K562 (cell line): ENCODE measurements around a stretch of chr1.

DNA sequence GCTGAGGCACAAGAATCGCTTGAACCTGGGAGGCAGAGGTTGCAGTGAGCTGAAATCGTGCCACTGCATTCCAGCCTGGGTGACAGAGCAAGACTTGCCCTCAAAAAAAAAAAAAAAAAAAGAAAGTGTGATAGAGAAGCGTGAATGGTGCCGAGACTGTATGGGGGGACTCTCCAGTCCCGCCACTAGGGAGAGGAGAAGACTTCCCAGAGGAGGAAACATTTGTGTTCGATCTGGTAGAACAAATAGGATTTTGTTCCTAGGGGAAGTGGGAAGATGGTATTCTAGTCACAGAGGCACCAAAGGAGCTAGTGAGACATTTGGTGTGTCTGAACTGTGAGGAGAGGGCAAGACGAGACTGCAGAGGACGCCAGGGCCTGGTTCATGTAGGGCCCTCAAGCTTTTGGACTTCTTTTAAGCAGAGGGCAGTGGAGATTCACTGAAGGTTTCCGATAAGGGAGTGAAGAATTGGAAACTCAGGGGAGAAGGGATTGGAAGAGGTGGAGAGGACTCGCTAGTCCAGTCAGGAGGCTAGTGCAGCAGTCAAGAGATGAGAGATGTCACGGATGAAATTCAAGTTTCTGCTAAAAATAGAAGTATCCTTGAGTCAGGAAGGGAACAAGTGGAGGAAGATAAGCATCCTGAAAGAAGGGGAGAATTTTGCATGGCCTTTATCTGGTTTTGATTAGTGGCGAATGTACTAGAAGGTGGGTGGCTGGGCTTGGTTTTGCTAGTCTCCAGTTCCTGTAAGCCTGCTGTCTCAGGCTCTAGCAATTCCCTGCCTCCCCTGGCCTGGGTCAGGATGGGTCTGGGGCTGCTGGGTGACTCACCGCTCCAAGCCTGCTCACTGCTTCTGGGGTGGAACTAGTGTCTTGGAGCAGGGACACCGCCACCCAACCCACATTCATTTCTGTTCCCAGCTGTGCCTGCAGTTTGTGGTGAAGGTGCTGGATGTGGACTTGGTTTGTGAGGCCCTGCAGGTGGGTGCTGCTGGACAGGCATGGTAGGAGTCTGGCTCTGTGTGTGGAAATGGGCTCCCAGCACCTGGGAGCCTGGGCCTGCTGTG, 3.1 kb downstream of the BTBD19 start:
- RAMPAGE, long total RNA = no peak
- RRBS = no CpG with 5 or more reads among the region's 14 CpGs
PRO-cap:
- standard = no peak
- CoPRO, capped RNA only, 2 experiments = no peak in any of the 2 experiments
- CoPRO, capped and uncapped RNA, 2 experiments = no peak in any of the 2 experiments
- CoPRO, uncapped RNA only, 2 experiments = no peak in any of the 2 experiments
CAGE:
- cytosol, long polyA plus RNA = no peak
- long polyA plus RNA = no peak
- nucleolus, long total RNA = no peak
- nucleus, long polyA plus RNA = no peak

DNA sequence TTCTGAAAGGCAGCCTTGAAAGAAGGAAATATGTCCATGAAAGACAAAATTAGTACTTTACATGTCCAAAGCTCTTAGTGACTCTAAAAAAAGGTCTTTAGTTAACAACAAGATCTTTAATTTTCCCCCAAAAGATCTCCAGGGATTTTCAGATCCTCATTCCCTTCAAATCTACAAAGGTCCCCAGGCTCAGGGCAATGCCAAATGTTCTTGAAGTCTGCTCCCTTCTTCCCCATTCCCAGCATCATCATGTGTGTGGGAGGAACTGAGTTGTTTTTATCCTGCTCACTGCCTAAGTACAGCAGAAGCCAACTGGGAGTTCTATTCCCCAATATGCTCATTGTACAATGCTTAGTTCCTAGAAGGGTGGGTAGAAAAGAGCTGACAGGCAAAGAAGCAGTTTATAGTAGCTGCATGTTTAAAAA, 60.2 kb upstream of the PTCH2 start:
- RAMPAGE, long total RNA = no peak
PRO-cap:
- standard = no peak
- CoPRO, capped RNA only, 2 experiments = no peak in any of the 2 experiments
- CoPRO, capped and uncapped RNA, 2 experiments = no peak in any of the 2 experiments
- CoPRO, uncapped RNA only, 2 experiments = no peak in any of the 2 experiments
CAGE:
- cytosol, long polyA plus RNA = no peak
- long polyA plus RNA = no peak
- nucleolus, long total RNA = no peak
- nucleus, long polyA plus RNA = no peak

GRCh38 chr1:45205407-45206233, 785 bp downstream of the ZSWIM5 start:
- RAMPAGE, long total RNA = no peak
- RRBS = 3% methylated on average over 22 of the region's 75 CpGs
PRO-cap:
- standard = unidirectional peak, plus-strand start at chr1:45206036; unidirectional peak, plus-strand start at chr1:45206122
- CoPRO, capped RNA only, 2 experiments = peak in 2 of 2 experiments; most common plus-strand start chr1:45206122 (in 2); most common minus-strand start chr1:45206011 (in 1)
- CoPRO, capped and uncapped RNA, 2 experiments = peak in 1 of 2 experiments; most common plus-strand start chr1:45206122 (in 1); most common minus-strand start chr1:45206119 (in 1)
- CoPRO, uncapped RNA only, 2 experiments = no peak in any of the 2 experiments
CAGE:
- cytosol, long polyA plus RNA = no peak
- long polyA plus RNA = no peak
- nucleolus, long total RNA = no peak
- nucleus, long polyA plus RNA = no peak

- RAMPAGE, long total RNA = no peak
- RRBS = no CpG with 5 or more reads among the region's 11 CpGs
PRO-cap:
- standard = no peak
- CoPRO, capped RNA only, 2 experiments = no peak in any of the 2 experiments
- CoPRO, capped and uncapped RNA, 2 experiments = no peak in any of the 2 experiments
- CoPRO, uncapped RNA only, 2 experiments = no peak in any of the 2 experiments
CAGE:
- cytosol, long polyA plus RNA = no peak
- long polyA plus RNA = no peak
- nucleolus, long total RNA = no peak
- nucleus, long polyA plus RNA = no peak
Observed at GRCh38 chr1:45306134-45306825, 20.4 kb upstream of the HPDL start.

GRCh38 chr1:45429582-45429935, 61.4 kb downstream of the TESK2 start:
- RAMPAGE, long total RNA = no peak
- RRBS = no CpG with 5 or more reads among the region's 4 CpGs
PRO-cap:
- standard = unidirectional peak, minus-strand start at chr1:45429636
- CoPRO, capped RNA only, 2 experiments = peak in 2 of 2 experiments; most common plus-strand start chr1:45429802 (in 1); most common minus-strand start chr1:45429636 (in 2)
- CoPRO, capped and uncapped RNA, 2 experiments = peak in 1 of 2 experiments; most common minus-strand start chr1:45429636 (in 1)
- CoPRO, uncapped RNA only, 2 experiments = peak in 1 of 2 experiments; most common plus-strand start chr1:45429739 (in 1); most common minus-strand start chr1:45429636 (in 1)
CAGE:
- cytosol, long polyA plus RNA = no peak
- long polyA plus RNA = no peak
- nucleolus, long total RNA = no peak
- nucleus, long polyA plus RNA = no peak

GRCh38 chr1:45489464-45489980, 1.4 kb downstream of the TESK2 start:
- RAMPAGE, long total RNA = no peak
- RRBS = no CpG with 5 or more reads among the region's 17 CpGs
PRO-cap:
- standard = no peak
- CoPRO, capped RNA only, 2 experiments = no peak in any of the 2 experiments
- CoPRO, capped and uncapped RNA, 2 experiments = no peak in any of the 2 experiments
- CoPRO, uncapped RNA only, 2 experiments = no peak in any of the 2 experiments
CAGE:
- cytosol, long polyA plus RNA = no peak
- long polyA plus RNA = no peak
- nucleolus, long total RNA = no peak
- nucleus, long polyA plus RNA = no peak

DNA sequence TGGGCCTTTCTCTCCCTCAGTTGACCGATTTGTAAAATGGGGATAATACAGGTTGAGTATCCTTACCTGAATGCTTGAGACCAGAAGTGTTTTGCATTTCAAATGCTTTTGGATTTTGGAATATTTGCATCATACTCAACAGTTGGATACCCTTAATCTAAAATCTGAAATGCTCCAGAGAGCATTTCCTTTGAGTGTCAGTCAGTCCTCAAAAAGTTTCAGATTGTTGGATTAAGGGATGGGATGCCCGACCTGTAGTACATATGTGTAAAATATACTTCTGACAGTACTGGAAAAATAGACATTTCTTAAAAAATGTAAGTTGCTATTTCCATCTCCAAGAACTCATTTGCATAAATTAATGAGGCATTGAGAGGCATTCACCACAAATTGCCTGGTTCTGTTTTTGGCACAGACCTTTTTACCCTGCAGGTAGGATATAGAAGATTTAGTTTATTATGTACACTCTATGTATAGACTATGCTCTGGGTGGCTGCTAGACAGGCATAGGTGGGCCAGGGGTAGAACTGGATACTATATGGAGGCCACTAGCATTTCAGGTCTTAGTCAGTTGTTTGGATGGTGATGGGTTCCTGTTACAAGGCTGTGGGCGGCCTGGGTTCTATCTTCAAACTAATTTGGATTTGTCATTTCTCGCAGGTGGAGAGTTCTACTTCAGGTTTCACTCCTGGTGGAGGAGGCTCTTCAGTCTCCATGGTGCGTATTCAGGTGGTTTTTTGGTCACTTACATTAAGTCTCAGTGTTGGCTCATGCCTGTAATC, 8.0 kb downstream of the CCDC17 start:
- RAMPAGE, long total RNA = no peak
- RRBS = no CpG with 5 or more reads among the region's 5 CpGs
PRO-cap:
- standard = no peak
- CoPRO, capped RNA only, 2 experiments = no peak in any of the 2 experiments
- CoPRO, capped and uncapped RNA, 2 experiments = no peak in any of the 2 experiments
- CoPRO, uncapped RNA only, 2 experiments = peak in 1 of 2 experiments; most common plus-strand start position 96 of the sequence (in 1); most common minus-strand start position 274 of the sequence (in 1)
CAGE:
- cytosol, long polyA plus RNA = no peak
- long polyA plus RNA = no peak
- nucleolus, long total RNA = no peak
- nucleus, long polyA plus RNA = no peak

DNA sequence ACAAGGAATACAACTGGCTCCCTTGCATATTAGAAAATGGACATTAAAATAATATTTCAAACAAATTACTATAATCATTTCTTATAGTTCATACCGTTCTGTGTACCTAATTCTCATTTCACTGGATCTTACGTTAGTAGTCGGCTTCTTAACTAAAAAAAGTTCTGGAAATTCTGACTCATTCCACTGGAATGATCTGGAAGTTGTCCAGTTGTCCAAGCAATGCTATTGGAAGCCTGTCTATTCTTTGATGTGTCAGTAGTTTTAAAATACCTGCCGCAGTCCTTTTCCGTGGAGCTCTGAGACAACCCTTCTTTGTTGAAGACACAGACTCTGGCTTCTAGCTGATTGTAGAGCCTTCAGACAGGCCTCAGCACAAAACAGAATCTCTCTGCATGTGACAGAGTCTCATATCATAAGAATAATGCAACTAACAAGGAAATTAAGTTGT, 89.0 kb downstream of the MAST2 start:
- RAMPAGE, long total RNA = no peak
- RRBS = no CpG with 5 or more reads among the region's 5 CpGs
PRO-cap:
- standard = no peak
- CoPRO, capped RNA only, 2 experiments = no peak in any of the 2 experiments
- CoPRO, capped and uncapped RNA, 2 experiments = no peak in any of the 2 experiments
- CoPRO, uncapped RNA only, 2 experiments = no peak in any of the 2 experiments
CAGE:
- cytosol, long polyA plus RNA = no peak
- long polyA plus RNA = no peak
- nucleolus, long total RNA = no peak
- nucleus, long polyA plus RNA = no peak

GRCh38 chr1:45927131-45927677, 123.8 kb downstream of the MAST2 start:
- RAMPAGE, long total RNA = no peak
- RRBS = no CpG with 5 or more reads among the region's 16 CpGs
PRO-cap:
- standard = no peak
- CoPRO, capped RNA only, 2 experiments = no peak in any of the 2 experiments
- CoPRO, capped and uncapped RNA, 2 experiments = no peak in any of the 2 experiments
- CoPRO, uncapped RNA only, 2 experiments = no peak in any of the 2 experiments
CAGE:
- cytosol, long polyA plus RNA = no peak
- long polyA plus RNA = no peak
- nucleolus, long total RNA = no peak
- nucleus, long polyA plus RNA = no peak

DNA sequence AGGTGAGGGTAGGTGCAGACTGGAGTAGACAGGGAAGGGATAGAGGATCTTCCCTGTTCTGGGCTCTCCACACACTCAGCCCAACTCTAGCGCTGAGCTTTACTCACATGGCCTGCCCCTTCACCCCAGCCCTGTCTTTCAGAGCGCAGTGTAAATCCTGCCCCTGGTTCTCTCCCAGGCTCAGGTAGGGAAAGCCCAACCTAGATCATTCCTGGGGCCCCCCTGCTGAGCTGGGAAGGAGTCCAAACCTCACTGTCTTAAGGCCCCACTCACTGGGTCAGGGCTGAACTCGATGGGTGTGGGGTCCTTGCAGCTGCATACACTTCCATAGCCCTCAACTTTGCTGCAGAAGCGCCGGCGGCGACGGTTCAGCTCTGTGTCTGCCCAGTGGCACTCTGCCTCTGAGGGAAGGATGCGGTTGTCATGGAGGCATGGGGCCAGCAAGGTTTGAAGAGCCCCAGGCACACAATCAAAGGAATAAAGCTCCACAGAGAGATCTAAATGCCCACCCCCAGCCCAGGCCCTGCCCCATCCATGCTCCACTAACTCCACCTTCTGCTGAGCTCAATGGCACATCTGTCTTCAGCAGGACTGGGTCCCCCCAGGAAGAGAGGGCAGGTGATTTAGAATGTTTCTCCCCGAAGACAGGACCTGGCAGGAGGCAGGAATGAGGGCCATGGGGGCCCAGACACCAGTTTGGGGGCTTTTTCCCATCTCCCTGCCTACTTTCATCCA, 4.1 kb downstream of the POMGNT1 start:
- RAMPAGE, long total RNA = no peak
- RRBS = no CpG with 5 or more reads among the region's 10 CpGs
PRO-cap:
- standard = no peak
- CoPRO, capped RNA only, 2 experiments = no peak in any of the 2 experiments
- CoPRO, capped and uncapped RNA, 2 experiments = no peak in any of the 2 experiments
- CoPRO, uncapped RNA only, 2 experiments = no peak in any of the 2 experiments
CAGE:
- cytosol, long polyA plus RNA = no peak
- long polyA plus RNA = no peak
- nucleolus, long total RNA = no peak
- nucleus, long polyA plus RNA = no peak

DNA sequence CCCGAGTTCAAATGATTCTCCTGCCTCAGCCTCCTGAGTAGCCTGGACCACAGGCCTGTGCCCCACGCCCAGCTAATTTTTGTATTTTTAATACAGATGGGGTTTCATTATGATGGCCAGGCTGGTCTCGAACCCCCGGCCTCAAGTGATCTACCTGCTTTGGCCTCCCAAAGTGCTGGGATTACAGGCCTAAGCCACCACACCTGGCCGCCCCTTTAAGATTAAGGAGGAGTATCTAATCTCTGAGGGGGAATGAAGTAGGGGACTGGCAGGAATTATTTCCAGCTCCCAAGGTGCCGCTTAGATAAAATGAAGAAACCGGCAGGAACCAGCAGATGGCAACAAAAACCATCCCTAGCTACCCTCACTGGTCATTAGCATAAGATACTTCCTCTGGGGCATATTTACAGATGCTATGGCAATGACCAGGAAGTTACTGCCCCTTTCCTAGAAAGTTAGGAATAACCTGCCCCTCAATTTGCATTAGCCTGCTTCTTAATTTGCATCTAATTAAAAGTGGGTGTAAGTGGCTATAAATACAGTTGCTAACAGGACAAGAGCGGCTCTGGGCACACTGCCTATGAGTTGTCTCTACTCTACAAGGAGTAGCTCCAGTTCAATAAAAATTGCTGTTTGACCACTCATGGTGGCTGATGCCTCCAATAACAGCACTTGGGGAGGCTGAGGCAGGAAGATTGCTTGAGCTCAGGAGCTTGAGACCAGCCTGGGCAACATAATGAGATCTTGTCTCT, 7.1 kb upstream of the NSUN4 start:
- RAMPAGE, long total RNA = no peak
- RRBS = no CpG with 5 or more reads among the region's 8 CpGs
PRO-cap:
- standard = no peak
- CoPRO, capped RNA only, 2 experiments = peak in 2 of 2 experiments; most common plus-strand start position 562 of the sequence (in 2); most common minus-strand start position 284 of the sequence (in 1)
- CoPRO, capped and uncapped RNA, 2 experiments = peak in 2 of 2 experiments; most common plus-strand start position 562 of the sequence (in 2); most common minus-strand start position 277 of the sequence (in 1)
- CoPRO, uncapped RNA only, 2 experiments = peak in 2 of 2 experiments; most common plus-strand start position 562 of the sequence (in 2); most common minus-strand start position 412 of the sequence (in 1)
CAGE:
- cytosol, long polyA plus RNA = no peak
- long polyA plus RNA = no peak
- nucleolus, long total RNA = no peak
- nucleus, long polyA plus RNA = no peak

GRCh38 chr1:46532873-46533166, 2.5 kb downstream of the TMEM275 start:
- RAMPAGE, long total RNA = no peak
- RRBS = 4% methylated on average over 24 of the region's 28 CpGs
PRO-cap:
- standard = unidirectional peak, plus-strand start at chr1:46533053
- CoPRO, capped RNA only, 2 experiments = peak in 2 of 2 experiments; most common plus-strand start chr1:46533029 (in 1)
- CoPRO, capped and uncapped RNA, 2 experiments = no peak in any of the 2 experiments
- CoPRO, uncapped RNA only, 2 experiments = no peak in any of the 2 experiments
CAGE:
- cytosol, long polyA plus RNA = no peak
- long polyA plus RNA = no peak
- nucleolus, long total RNA = no peak
- nucleus, long polyA plus RNA = no peak

DNA sequence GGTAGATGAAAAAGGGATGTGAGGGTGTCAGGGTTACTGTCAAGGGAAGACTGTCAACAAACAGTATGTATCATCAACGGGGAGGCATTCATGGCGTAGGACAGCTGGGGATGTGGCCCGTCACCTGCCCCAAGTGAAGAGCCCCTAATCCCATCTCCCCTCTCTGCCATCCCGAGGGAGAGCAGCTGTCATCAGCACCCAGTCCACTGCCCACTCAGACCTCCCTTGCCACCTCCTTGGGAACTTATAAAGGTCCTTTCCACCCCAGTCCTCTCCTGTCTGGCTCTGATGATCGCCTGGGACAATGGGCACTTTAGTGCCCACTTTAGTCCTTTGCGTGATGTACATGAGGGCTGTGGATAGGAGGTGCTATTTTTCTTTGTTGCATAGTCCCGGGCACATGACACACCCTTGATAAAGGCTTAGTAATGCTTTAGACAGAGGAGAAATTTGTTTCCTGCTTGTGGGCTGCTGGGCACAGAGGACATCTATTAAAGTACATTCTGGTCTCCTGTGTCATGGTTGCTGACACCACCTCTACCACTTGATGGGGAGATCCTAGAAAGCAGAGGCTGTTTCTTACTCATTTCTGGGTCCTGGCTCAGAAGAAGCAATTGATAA, 5.3 kb upstream of the KNCN start:
- RAMPAGE, long total RNA = no peak
- RRBS = no CpG with 5 or more reads among the region's 7 CpGs
PRO-cap:
- standard = unidirectional peak, minus-strand start at position 282 of the sequence
- CoPRO, capped RNA only, 2 experiments = no peak in any of the 2 experiments
- CoPRO, capped and uncapped RNA, 2 experiments = no peak in any of the 2 experiments
- CoPRO, uncapped RNA only, 2 experiments = peak in 2 of 2 experiments; most common minus-strand start position 313 of the sequence (in 2)
CAGE:
- cytosol, long polyA plus RNA = no peak
- long polyA plus RNA = no peak
- nucleolus, long total RNA = no peak
- nucleus, long polyA plus RNA = no peak

DNA sequence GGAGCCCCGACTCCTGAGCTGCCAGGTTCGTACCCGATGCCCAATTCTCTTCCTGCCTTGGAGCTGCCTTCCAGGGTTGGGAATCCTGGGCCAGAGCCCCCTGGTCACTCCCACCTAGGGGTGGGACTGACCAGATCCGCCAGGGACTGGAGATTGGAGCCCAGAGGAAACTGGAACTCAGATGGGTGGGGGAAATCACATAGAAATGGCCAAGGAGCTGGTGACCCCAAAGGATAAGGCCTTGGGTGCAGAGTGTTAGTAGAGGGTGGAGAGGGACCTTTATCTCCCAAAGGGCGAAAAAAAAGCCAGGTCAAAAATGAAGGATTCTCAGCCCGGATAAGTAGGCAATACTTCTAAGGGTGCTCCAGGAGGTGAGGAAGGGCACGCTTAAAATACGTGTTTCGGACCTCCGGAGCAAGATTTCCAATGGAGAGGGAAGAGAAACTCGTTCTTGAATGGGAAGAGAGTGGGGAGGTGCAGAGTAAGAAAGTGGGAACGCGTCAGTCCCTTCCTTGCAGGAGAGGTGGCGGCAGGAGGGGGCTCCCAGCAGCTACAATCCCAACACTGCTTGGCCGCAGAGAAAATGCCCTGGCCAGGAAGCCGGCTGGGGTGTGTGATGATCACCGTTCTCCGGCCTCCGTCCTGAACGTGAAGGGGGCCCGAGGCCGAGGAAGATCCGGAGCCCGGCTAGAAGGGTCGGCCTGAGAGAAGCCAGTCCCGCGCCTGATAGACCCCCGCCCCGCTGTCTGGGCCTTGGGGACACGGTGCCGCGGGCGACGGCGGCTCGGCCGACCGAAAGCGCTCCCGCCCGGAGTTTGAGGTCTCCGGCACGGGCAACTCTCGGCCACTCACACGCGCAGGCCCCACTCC, 572 bp downstream of the EFCAB14 start:
- RAMPAGE, long total RNA = no peak
- RRBS = 2% methylated on average over 14 of the region's 46 CpGs
PRO-cap:
- standard = no peak
- CoPRO, capped RNA only, 2 experiments = no peak in any of the 2 experiments
- CoPRO, capped and uncapped RNA, 2 experiments = no peak in any of the 2 experiments
- CoPRO, uncapped RNA only, 2 experiments = peak in 1 of 2 experiments; most common minus-strand start position 457 of the sequence (in 1)
CAGE:
- cytosol, long polyA plus RNA = no peak
- long polyA plus RNA = no peak
- nucleolus, long total RNA = no peak
- nucleus, long polyA plus RNA = no peak

- RAMPAGE, long total RNA = no peak
- RRBS = no CpG with 5 or more reads among the region's 17 CpGs
PRO-cap:
- standard = no peak
- CoPRO, capped RNA only, 2 experiments = no peak in any of the 2 experiments
- CoPRO, capped and uncapped RNA, 2 experiments = no peak in any of the 2 experiments
- CoPRO, uncapped RNA only, 2 experiments = no peak in any of the 2 experiments
CAGE:
- cytosol, long polyA plus RNA = no peak
- long polyA plus RNA = no peak
- nucleolus, long total RNA = no peak
- nucleus, long polyA plus RNA = no peak
Observed at GRCh38 chr1:46806084-46807242, 7.6 kb downstream of the CYP4B1 start.

- RAMPAGE, long total RNA = no peak
- RRBS = no CpG with 5 or more reads among the region's 2 CpGs
PRO-cap:
- standard = no peak
- CoPRO, capped RNA only, 2 experiments = no peak in any of the 2 experiments
- CoPRO, capped and uncapped RNA, 2 experiments = no peak in any of the 2 experiments
- CoPRO, uncapped RNA only, 2 experiments = no peak in any of the 2 experiments
CAGE:
- cytosol, long polyA plus RNA = no peak
- long polyA plus RNA = no peak
- nucleolus, long total RNA = no peak
- nucleus, long polyA plus RNA = no peak
Observed at GRCh38 chr1:47188602-47189083, 1.2 kb downstream of the PDZK1IP1 start.

DNA sequence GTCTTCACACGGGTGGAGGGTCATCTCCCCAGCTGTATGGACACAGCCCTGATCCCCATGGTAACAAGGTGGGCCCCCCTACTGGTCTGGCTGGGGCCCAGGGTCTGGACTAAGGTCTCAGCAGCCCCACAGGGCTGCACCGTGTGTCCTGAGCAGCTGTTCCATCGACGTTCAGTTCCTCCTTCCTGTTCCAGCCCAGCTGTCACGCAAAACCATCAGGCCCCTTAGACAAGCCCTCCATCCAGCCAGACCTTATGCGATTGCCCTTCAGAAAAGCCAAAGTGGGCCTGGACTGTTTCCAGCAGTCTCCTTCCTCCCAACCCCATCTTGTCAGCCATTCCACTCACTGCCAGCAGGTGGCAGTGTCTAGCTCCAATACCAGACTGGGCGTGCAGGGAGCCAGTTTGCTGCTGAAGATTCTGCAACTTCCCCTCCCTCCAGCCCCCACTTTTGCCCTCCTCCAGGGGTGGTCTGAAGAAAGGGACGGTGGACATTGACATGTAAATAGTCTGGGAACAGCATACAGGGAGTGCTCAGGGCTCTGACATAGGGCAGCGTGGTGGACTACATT, 3.0 kb upstream of the PDZK1IP1 start:
- RAMPAGE, long total RNA = no peak
- RRBS = no CpG with 5 or more reads among the region's 9 CpGs
PRO-cap:
- standard = bidirectional peak, plus-strand start at position 503 of the sequence, minus-strand start at position 329 of the sequence
- CoPRO, capped RNA only, 2 experiments = peak in 1 of 2 experiments; most common plus-strand start position 375 of the sequence (in 1); most common minus-strand start position 147 of the sequence (in 1)
- CoPRO, capped and uncapped RNA, 2 experiments = no peak in any of the 2 experiments
- CoPRO, uncapped RNA only, 2 experiments = no peak in any of the 2 experiments
CAGE:
- cytosol, long polyA plus RNA = no peak
- long polyA plus RNA = no peak
- nucleolus, long total RNA = no peak
- nucleus, long polyA plus RNA = no peak

GRCh38 chr1:47225365-47226127, 6.5 kb downstream of the TAL1 start:
- RAMPAGE, long total RNA = no peak
- RRBS = 97% methylated on average over 24 of the region's 82 CpGs
PRO-cap:
- standard = no peak
- CoPRO, capped RNA only, 2 experiments = no peak in any of the 2 experiments
- CoPRO, capped and uncapped RNA, 2 experiments = no peak in any of the 2 experiments
- CoPRO, uncapped RNA only, 2 experiments = no peak in any of the 2 experiments
CAGE:
- cytosol, long polyA plus RNA = no peak
- long polyA plus RNA = no peak
- nucleolus, long total RNA = no peak
- nucleus, long polyA plus RNA = no peak